Bronchial epithelial cell (primary cell): ENCODE data around the genes PCDHB1, PCDHB12, PCDHGA1, PCDHGA4, PCDHGB4 and ARAP3.

DNA sequence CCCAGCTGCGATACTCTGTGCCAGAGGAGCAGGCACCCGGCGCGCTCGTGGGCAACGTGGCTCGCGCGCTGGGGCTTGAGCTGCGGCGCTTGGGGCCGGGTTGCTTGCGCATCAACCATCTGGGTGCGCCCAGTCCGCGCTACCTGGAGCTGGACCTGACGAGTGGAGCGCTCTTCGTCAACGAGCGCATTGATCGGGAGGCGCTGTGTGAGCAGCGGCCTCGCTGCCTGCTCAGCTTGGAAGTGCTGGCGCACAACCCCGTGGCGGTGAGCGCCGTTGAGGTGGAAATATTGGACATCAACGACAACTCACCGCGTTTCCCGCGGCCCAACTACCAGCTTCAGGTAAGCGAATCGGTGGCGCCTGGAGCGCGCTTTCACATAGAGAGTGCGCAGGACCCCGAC lies 617 bp downstream of the PCDHAC2 start:
- RRBS, 2 experiments: under 1 to 1% methylated on average over 11 of the region's 42 CpGs

GRCh38 chr5:141001165-141001829 lies 35.0 kb downstream of the PCDHAC2 start:
- RRBS, 2 experiments: no CpG with 5 or more reads among the region's 12 CpGs

- RRBS, 2 experiments: no CpG with 5 or more reads among the region's 8 CpGs
These were observed at the start of gene PCDHB1 for GRCh38 chr5:141051197-141051461. PCDHB1 (plus strand) TSS chr5:141051374.

DNA sequence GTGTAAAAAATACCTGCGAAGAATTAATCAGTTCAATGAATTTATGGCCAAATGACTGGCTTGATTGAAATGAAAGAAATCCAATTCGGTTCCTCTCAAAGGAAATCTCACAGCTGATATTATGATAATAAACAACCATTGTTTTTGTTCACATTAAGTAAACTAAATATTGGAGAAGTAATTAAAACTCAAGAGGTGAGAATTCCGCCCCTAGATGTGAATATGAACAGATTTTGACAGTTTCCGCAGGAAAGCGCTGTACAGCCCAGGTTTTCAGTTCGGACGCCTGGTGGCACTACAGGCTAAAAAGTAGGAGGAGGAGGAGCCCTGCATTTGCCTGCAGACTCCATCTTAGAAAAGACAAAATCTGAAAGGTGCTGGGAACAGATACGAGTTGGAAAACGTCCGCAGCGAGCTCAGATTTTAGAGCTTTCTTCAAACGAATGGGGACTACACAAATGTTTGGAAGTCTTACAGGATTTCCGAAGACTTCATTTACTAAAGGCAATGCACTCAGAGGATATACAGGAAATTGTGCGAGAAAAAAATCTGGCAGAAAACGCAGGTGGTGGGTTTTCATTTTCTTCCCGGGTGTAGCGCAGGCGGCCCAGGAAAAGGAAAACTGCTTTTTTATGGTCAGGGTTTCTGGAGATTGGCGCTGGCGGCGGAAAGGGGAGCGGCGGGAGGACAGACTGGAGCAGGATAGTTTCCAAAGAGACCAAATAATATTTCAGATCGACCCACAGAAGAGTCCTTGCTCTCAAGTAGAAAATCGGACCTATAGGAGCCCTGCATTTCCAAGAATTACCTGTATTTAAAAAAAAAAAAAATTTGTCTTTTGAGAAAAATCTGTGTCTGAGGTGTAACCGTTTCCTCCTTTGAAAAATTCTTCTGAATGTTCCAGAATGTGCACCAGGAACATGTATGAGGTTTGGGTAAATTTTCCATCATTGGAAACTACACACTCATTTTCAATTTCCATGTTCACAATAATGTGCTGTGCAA lies 9.8 kb upstream of the PCDHB2 start:
- RRBS, 2 experiments: no CpG with 5 or more reads among the region's 26 CpGs

DNA sequence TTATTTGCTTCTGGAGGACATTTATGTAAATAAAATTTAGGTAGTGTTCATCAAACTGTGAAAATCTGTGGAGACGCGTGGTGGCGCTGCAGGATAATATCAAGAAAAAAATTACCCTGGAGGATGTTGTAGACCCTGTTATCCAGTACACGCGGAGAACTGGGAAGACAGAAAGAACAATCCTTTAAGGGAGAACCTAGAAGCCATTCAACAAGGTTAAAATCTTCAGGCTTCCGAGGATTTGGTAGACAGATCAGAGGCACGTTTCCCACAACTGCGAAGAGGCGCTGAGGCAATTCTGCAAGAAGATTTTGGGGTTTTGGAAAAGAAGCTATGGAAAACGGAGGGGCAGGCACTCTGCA lies at the start of gene PCDHB12:
PCDHB12 (plus strand) TSS at position 145 of the 362 bp plus-strand sequence.
- RRBS, 2 experiments: no CpG with 5 or more reads among the region's 10 CpGs

- RRBS, 2 experiments: 10 to 14% methylated on average over 3 of the region's 17 CpGs
These were observed 11.0 kb upstream of the PCDHB15 start for GRCh38 chr5:141234094-141234707.

DNA sequence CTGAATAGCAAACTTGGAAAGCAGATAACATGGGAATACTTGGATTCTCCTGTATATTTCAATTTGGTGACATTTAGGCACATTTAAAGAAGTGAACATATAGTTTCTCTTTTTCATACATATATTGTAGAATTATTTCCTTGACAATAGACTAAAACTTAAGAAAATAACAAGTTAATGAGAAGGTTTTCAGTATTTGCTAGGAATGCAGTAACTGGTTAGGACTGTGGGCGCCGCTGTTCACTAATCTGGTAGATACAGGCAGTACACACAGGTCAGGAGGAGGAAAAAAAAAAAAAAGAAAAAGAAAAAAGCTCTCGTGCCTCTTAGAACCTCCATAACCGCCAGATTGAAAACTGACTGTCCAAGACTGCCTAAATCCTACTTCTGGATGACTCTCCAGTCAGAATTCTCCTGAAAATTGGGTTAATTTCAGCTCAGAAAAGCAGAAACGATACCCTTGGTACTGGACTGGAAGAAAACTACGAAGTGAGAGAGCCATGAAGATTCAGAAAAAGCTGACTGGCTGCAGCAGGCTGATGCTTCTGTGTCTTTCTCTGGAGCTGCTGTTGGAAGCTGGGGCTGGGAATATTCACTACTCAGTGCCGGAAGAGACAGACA lies at the start of gene PCDHGA1:
PCDHGA1 (plus strand) TSS at position 330 of the 621 bp plus-strand sequence.
- RRBS, 2 experiments: no CpG with 5 or more reads among the region's 7 CpGs

DNA sequence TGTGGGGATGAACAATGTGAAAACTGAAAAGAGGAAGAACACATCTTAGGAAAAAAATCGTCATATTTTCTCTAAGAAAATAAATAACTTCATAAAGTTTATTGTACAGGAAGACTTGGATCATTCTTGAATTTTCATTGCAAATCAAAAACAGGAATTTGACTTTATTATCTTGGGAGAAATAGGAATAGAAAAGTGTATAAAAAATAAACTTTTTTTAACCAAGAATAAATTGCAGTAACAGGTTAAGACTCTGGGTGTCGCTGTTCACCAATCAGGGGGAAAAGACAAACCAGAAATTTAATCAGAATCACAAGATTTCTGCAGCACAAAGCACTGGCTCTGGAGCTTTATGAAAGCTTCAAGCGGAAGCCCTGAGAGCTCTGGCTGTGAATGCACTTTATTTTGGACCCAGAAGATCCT lies at the start of gene PCDHGA4:
PCDHGA4 (plus strand) TSS at position 307 of the 423 bp plus-strand sequence.
- RRBS, 2 experiments: no CpG with 5 or more reads among the region's 3 CpGs

DNA sequence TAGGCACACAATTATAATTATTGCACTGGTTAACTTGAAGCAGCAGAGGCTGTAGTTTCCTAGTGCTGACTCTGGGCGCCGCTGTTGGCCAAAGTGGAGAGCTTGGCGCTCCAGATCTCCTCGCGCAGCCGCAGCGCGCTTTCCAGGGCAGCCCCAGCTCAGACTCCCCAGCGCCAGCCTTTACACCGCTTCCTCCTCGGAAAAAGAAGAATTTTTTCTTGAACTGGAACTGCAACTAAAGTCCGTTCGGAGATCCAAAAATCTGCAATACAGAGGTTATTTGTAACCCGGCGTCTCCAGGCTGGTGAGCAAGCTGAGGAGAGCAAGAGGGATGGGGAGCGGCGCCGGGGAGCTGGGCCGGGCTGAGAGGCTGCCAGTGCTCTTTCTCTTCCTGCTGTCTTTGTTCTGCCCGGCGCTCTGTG lies at the start of gene PCDHGB4:
PCDHGB4 (plus strand) TSS at position 145 of the 422 bp plus-strand sequence.
- RRBS, 2 experiments: 6 to 9% methylated on average over 2 of the region's 21 CpGs

- RRBS, 2 experiments: 11 to 13% methylated on average over 25 of the region's 60 CpGs
These were observed 1.2 kb downstream of the PCDHGA12 start for GRCh38 chr5:141431214-141432108.

- RRBS, 2 experiments: no CpG with 5 or more reads among the region's 11 CpGs
These were observed 18.9 kb downstream of the PCDHGC5 start for GRCh38 chr5:141507595-141508324.

DNA sequence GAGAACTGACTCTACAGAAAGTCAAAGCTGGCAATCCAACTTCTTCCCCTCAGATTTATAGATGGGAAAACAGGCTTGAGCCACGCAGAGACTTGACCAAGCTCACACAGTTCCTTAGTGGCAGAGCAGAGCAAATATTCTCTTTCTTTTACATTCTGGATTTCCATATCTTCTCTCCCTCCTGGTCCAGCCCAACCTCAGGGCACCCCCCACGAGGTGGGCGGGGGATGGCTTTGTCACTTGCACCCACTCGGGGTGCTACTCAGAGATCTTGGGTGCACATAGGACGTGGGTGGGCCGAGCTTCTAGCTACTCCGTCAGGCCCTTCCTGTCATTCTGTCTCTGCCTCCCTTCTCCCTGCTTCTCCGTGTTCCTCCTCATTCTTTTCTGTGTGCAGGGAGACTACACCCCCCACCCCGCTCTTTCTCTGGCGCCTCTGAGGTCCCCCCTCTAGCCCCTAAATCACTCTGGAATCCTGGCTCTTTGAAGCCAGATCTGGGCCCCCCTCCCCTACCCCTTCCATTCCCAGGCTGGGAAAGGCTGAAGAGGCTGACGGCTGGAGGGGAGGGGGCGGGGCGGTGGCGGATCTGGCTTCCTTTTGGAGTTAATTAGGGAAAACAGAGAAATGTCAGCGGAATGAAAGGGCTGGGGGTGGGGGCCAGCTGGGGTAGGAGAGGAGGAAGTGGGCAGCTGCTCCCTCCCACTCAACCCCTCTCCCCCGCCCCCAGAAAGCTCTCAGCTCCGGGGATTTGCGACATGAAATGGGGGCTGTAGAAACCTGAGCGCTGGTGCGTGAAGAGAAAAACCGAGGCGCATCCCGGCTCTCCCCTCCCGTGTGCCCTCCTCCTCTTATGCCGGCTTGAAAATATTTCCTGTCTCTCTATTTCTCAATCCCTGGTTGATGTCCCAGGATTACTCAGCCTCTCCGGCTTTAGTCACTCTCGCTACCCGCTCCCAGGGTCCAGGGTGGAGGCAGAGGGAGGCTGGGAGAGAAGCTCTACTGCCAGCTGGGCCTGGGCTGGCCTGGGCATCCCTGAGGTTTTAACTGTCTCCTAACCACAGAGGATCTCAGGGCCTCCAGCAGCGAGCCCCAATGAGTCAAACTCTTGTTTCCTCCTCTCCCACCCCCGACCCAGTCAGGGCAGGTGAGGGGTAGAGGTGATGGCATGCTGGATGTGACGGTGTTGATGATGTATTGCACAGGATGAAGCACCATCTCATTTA lies 19.9 kb downstream of the PCDHGC5 start:
- RRBS, 2 experiments: 1 to 5% methylated on average over 7 of the region's 31 CpGs

- RRBS, 2 experiments: no CpG with 5 or more reads among the region's 3 CpGs
These were observed 43.0 kb downstream of the PCDHGC5 start for GRCh38 chr5:141531714-141532369.

DNA sequence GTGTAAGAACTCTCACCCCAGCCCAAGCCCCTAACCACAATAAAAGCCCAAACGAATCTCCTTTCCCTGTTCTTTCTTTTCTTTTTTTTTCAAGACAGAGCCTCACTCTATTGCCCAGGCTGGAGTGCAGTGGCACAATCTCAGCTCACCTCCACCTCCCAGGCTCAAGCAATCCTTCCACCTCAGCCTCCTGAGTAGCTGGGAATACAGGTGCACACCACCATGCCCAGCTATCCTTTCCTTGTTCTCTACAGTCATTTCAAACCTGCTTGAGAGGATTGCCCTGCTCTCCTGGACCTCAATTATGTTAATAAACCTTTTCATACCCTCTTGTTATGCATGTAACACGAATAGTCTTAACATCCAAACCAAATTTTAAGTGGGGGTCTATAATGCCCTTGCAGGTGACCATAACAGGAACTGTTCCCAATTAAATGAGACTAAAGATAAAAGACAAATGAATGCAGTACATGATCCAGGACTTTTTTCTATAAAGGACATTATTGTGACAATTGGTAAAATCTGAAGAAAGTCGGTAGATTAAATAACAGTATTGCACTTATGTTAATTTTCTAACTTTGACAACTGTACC lies 61.8 kb downstream of the PCDHGC5 start:
- RRBS, 2 experiments: no CpG with 5 or more reads among the region's 3 CpGs

DNA sequence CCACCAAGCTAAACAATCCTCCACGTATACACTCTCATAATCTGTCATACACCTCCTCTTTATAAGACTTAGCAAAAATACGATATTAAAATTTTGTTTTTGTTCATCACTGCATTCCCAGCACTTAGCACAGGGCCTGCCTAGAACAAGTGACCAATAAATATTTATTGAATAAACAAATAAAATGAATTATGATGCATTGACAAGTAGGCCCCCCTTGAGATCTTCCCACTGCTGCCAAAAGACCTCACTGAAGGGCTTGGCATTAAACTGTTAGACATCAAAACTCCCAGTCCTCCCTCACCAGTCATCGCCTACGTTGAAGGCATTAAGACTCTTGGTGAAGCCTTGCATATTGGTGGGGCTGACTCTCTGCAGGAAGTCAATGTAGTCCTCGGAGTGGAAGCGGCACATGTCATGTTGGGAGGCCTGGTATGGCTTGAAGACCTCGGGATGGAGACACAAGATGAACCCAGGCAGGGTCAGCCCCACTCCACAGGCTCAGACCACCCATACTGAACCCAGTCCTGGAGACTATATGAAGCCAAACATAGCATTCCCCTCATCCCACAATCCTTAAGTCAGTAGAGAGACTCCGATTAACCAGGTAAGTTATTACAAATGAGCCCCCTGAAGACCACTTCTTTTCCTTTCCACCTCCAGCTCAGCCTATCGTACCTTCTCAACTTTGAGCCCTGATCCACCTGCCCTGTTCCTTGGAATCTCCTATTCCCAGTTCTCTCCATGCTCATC lies 2.0 kb downstream of the HDAC3 start:
- RRBS, 2 experiments: no CpG with 5 or more reads among the region's 9 CpGs

GRCh38 chr5:141681643-141682760 lies at the start of gene ARAP3:
ARAP3 (minus strand) TSS chr5:141682230.
- RRBS, 2 experiments: 1 to 2% methylated on average over 27 of the region's 80 CpGs

DNA sequence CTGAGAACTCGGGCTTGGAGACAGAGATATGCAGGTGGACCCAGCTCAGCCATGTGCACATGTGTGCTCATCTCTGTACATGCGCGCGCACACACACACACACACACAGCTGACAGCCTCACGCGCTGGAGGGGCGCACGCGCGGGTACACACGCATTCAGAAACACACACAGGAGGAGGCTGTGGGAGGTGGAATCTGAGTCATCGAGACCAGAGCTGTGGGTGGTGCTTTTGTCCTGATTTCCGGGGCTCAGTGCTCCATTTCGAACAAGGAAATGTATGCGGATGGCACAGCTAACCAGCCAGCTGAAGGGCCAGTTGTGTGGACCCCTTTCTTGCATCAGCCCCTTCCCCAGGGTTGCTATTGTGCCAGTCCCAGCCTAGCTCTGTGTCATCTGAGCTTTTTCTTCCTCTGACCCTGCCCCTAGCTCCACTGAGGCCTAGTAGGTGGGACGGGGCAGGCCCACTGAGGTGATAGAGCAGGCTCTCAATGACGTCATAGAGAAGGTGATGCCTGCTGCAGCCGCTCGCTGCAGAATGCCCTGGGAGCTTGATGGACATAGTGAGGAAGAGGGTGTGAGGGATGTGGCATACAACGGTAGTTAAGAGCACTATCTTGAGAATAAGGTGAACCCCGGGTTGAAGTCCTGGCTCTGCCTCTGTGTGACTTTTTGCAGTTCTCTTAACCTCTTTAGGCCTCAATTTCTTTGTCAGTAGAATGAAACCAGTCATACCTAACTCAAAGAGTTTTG lies 11.3 kb upstream of the ARAP3 start:
- RRBS, 2 experiments: no CpG with 5 or more reads among the region's 21 CpGs

- RRBS, 2 experiments: 3% methylated on average over 17 to 23 of the region's 81 CpGs
These were observed 28.7 kb downstream of the PCDH1 start for GRCh38 chr5:141849250-141850178.

DNA sequence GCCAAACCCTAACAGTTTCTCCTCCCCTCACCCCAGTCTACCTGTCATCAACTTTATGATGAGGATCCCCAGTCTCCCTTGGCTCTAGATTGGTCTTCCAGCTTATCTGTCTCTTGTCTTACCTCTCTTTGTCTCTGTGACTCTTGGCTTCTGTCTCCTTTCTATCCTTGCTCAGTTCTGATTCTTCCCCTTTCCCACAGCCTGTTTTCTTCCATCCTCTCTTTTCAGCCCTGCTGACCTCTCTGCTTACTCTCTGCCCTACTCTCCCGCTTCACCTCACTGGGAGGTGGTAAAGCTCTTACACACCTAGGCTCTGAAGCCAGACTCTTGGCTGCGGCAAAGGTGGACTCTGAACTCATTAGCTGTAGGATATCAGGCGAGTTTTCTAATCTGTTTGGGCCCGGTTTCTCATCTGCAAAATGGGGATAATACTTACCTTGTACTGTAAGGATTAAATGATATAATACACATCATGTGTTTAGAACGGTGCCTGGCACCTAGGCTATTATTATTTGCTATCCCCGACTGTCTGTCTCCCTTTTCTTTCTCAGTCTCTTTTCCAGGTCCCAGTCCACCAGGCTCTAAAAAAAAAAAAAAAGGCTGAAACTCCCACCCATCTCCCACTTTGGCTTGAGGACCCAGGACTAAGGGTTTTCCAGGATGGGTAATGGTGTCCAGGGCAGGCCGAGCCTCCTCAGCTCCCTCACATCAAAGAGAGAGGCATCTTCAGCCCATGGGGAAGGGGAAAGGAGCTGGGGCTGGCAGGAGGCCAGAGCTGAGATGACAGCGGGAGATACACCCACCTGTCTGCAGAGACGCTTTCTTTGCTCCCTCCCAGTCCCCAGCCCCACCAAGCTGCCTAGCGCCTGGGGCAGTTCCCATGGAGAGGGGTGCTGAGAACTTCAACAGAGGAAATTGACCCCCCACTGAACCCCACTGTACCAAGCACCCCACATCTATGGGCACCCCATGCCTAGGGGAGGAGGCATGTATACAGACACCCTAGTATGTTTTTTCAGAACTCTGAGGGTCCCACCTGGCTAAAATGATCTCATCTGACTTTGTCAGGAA lies 10.8 kb downstream of the PCDH1 start:
- RRBS, 2 experiments: no CpG with 5 or more reads among the region's 10 CpGs

DNA sequence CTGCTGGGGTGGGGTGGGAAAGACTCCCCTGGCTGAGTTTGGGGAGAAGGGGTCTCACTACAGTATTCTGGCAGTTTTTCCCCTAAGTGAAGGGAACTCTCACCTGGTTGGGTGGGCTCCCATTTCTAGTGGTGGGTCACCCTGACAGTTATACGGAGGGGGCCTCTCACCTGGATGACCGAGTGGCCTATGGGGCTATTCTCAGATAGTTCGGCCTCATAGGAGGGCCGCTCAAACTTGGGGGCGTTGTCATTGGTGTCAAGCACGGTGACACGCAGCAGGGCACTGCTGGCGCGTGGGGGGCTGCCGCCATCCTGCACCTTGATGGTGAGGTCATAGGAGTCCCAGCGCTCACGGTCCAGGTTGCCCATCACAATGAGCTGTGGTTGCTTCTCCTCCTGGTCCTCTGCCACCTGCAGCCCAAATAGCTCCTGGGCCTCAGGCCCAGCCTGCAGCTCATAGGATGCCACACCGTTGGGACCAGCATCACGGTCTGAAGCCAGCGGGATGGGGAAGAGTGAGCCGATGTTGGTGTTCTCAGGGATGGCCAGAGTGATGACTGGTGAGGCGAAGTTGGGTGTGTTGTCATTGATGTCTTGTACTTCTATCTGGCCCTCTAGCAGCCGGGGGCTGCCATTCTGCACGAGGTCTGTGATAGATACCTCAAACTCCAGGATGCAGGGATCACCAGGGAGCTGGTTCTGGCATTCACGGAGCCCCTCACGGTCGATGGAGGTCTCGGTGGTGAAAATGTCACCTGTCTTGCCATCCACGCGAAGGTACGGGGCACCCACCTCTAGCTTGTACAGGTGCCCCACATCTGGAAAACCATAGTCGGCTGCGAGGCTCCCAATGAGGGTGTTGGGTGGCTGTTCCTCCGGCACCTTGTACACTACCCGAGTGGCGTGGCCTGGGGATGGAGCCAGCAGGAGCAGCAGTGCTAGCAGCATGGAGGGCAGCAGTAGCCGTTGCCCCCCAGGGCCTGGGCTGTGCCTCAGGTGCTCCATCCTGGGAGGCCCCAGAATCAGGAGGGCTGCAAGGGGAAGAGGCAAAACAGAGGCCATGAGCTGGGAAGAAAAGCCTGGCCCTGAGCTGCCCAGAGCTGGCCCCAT lies 9.5 kb downstream of the PCDH1 start:
- RRBS, 2 experiments: no CpG with 5 or more reads among the region's 32 CpGs